ENCODE measurements around a stretch of chr7.

- PRO-cap, 2 experiments = no peak in any of the 2 experiments
Measured at GRCh38 chr7:184554-185062, 7.8 kb upstream of the FAM20C start.

DNA sequence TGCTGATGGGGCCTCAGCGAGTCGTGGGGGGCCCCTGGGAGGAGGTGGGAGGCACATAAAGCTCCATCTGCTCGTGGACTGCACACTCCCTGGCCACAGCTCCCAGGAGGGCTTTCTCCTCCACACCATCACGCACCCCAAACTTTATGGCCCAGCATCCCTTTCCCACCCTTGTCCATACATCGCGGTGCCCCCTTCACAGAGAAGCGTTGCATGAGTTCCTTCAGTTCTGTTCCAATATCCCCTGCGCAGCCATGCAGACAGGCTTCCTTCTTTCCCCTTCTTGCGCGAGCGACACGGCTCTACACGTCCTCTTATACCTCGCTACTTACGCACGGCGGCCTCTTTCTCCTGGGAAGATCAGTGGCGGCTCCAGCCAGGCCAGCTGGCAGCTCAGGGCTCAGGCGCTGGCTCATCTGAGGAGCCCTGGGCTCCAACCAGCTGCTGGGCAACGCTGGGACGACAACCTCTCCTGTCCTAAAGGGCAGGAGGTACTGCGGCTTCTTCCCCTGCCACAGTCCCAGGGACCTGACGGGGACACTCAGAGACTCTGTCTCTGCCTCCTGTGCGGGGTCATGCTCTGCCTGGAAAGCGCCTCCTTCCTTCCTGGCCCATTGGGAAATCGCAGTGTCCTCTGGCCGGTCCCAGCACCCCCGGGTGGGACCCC is 5.2 kb upstream of the FAM20C start:
- PRO-cap, 2 experiments = no peak in any of the 2 experiments

DNA sequence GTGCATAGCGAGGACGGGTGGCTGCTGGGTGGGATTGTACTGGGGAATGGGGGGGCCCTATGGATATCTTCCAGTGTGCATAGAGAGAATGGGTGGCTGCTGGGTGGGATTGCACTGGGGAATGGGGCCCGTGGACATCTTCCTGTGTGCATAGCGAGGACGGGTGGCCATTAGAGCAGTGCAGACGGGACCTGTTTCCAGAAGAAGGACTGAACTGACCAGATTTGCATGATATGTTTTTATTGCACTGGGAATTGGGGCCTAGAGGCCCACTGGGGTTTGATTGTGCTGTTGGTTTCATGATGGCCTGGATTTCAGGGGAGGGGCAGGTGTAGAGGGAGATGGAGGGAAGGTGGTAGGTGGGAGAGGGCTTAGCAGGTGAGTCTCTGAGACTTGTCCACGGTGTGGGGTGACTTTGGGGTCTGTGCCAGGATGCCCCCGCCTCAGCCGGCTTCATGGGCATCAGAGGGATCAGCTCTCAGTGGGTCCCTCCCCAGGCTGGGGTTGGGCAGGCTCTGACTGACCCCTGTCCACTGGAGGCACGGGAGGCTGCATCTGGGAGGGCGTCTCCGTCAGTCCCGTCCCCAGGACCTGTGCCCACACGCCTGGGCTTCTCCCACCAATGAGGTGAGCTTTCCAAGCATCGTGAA is 10.4 kb downstream of the FAM20C start:
- PRO-cap, 2 experiments = no peak in any of the 2 experiments

DNA sequence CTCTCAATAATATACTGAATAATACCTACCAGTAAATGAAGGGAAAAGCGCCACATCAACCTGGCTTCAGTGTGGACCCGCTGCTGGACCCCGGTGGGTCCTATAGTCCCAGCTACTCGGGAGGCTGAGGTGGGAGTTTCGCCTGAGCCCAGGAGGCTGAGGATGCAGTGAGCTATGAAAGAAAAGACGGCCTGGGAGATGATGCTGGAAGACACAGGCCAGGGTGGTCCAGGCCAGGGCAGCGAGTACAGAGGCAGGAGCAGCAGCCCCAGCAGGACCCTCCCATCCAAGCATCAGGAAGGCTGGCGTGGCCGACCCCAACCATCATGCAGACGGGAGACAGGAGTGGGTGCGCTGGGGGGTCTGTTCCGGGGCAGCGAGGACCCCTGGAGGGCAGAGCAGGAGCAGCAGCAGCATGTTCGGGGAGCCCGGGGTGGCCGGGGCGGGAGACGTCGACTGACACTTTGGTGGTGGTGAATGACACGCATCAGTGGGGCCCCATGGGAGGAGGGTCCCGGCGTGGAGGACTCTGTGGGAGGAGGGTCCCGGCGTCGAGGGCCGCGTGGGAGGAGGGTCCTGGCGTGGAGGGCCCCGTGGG is 38.6 kb downstream of the FAM20C start:
- PRO-cap, 2 experiments = no peak in any of the 2 experiments

- PRO-cap, 2 experiments = no peak in any of the 2 experiments
Measured at GRCh38 chr7:233306-234447, 41.3 kb downstream of the FAM20C start.

GRCh38 chr7:234448-235159 is 42.2 kb downstream of the FAM20C start:
- PRO-cap, 2 experiments = peak in 1 of 2 experiments; most common minus-strand start chr7:234684 (in 1)

- PRO-cap, 2 experiments = no peak in any of the 2 experiments
Measured at GRCh38 chr7:245070-245657, 44.8 kb upstream of the FOXL3 start.

DNA sequence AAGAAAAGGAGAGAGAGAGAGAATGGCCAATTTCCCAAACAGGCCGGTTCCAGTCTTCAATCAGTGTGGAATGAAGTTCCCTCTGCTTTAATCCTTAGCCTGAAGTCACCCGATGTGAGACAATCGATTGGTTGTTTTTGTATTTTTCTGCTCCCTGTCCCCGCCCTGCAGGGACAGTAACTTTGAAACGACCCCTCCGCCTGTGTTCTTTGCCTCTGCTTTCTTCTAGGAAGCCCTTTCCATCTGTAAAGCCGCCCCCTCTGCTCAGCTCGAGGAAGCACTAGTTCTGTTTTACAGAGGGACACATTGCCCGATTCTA is 33.4 kb downstream of the FOXL3 start:
- PRO-cap, 2 experiments = no peak in any of the 2 experiments

DNA sequence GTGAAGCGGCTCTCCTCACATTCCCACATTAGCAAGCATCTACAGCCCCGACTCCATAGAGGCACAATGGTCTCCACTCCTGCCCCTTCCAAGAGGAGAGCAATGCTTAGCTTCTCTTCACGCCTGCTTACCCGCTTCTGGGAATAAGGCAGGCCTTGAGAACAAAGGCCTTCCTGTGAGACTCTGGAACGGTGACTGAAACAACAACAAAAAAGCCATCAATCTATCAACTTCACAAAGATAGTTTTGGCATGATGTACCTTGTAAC is 67.8 kb downstream of the FOXL3 start:
- PRO-cap, 2 experiments = no peak in any of the 2 experiments

DNA sequence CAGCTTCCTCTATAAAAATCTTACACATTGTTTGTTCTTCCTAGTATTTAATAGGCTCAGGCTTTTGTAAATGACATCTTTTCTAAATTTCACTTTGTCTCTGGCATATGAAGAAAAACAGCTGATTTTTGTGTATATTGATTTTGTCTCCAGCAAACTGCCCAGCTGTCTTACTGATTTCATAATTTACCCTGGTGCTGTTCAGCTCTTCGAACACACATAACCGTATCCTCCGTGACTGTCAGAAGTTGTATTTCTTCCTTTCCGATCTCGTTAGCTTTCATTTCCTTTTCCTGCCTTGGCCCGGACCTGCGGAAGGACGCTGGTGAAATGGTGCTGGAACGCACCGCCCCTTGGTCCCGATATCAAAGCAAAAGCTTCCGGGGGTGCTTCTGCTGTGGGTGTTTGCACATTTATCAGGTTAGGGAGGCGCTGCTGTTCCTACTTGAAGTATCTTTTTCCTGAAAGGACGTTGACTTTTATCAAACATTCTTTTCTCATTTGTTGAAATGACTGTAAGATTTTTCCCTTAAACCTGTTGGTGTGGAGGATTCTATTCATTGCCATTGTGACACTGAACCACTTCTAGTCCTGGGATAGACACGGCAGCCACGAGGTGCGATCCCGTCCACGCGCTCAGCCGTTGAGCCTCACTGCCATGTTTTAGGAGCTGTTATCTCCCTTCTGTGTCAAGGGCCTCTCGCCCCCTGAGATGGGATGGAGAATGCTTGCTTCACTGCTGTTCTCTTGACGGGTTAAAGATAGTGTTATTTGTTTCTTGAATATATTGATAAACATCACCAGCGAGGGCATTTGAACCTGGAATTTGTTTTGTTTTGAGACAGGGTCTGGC is 72.5 kb downstream of the FOXL3 start:
- PRO-cap, 2 experiments = no peak in any of the 2 experiments

GRCh38 chr7:455408-455960 is 64.2 kb downstream of the PDGFA start:
- PRO-cap, 2 experiments = no peak in any of the 2 experiments

- PRO-cap, 2 experiments = no peak in any of the 2 experiments
Measured at GRCh38 chr7:464922-465489, 54.6 kb downstream of the PDGFA start.

DNA sequence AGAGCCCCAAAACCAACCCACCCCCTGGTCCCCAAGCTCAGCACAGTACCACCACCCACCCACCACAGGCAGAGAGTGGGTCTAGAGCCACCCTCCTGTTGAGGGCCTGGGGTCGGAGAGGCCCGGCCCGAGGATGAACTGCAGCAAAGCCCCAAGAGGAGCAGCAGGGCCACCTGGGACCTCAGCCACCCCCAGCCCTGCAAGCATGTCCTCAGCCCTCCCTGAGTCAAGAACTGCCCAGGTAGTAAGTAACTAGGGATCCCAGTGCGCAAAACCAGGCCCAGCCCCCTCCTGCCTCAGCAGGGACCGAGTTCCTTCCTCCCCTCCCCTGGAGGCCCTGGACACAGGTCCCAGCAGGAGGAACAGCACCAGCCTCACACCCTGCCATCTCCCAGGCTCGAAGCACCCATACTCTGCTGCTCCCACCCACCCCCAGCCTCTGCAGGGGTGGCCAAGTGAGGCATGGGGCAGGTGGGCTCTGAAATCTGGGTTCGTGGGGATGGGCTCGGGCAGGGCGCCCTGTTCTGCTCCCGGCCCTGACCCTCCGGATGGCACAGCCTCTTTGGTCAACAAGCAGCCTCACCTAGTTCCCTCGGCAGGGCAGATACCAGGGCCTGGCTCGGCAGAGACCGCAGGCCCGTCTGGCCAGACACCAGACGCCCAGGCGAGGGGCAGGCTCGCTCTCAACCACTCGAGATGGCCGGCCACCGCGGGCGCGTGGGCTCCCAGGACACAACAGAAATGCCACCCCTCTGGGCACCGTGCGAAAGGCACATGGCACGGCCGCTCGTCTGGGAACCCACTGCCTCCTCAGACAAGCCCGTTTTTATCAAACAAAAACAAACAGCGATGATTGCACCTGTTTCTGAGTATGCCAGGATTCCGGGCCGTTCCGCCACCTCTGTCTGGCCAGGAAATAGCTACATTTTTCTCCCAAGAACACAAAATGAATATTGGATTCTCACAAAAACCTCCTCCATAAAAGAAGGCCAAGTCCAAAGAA is 15.2 kb downstream of the PDGFA start:
- PRO-cap, 2 experiments = no peak in any of the 2 experiments

- PRO-cap, 2 experiments = no peak in any of the 2 experiments
Measured at GRCh38 chr7:607843-608366, 88.3 kb upstream of the PDGFA start.

- PRO-cap, 2 experiments = no peak in any of the 2 experiments
Measured at GRCh38 chr7:617463-618432, 98.1 kb upstream of the PDGFA start.

- PRO-cap, 2 experiments = no peak in any of the 2 experiments
Measured at GRCh38 chr7:621780-622254, 102.2 kb upstream of the PDGFA start.

GRCh38 chr7:843312-843662 is 11.0 kb downstream of the SUN1 start:
- PRO-cap, 2 experiments = no peak in any of the 2 experiments

DNA sequence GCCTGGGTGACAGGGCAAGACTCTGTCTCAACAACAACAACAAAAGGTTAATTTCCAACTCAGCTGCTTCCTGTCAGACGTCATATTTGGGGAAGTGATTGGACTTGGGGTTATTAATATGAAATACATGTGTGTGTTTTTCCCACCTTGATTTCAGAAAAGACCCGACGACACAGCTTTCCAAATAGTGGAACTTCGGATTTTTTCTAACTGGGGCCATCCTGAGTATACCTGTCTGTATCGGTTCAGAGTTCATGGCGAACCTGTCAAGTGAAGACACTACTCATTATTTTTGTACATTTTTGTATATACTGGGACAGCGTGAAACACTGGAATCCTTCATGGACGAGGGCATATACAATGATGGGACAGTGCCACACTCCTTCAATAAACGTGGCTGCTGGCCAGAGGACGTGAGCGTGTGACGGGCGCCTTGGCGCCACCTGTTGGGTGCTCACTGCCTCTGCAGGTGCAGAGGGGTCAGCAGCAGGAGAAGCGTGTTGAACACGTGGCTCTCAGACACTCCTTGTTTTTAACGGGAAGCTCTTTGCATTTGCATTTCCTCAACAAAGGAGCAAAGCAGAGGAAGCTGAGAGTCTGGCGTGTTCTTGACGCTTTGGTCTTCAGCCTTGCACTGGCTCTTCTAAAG is 3.2 kb upstream of the GET4 start:
- PRO-cap, 2 experiments = no peak in any of the 2 experiments

DNA sequence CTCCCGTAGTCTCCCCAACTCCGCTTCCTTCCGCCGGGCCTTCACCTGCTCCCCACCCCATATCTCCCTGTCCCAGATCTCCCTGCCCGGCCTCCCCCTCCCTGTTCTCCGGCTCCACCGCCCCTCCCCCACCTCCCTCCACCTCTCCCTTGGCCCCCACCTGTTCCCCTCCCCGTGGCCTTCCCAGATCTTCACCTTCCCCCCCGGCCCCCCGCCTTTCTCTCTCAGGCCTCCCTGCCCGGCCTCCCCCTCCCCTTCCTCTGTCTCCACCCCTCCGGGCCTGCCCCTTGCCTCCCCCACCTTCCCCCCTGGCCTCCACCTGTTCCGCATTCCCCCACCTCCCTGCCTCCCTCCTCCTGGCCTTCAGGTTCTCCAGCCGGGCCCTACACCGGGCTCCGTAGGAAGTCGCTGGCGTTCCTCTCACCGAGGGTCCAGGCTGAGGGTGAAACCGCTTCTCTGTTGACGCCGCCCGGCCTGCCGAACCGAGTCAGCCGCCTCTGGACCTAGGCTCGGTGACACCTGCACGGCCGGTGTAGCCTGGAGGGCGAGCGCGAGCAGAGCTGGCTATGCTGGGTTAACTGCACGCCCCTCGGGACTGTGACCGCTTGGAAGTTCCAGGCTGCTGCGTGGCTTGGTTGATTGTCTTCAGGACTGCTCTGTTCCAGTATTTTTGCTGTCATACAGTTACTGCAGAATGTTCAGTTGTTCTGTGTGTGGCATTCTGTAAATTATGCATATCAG is 1.4 kb downstream of the GET4 start:
- PRO-cap, 2 experiments = no peak in any of the 2 experiments

GRCh38 chr7:885149-885981 is 9.0 kb downstream of the GET4 start:
- PRO-cap, 2 experiments = no peak in any of the 2 experiments

Data from psoas muscle (tissue), 2 donors.